Measurements from ENCODE around the gene PPP1R2.

GRCh38 chr3:195306370-195306728 is 35.4 kb upstream of the XXYLT1 start:
- PRO-cap, result no peak

DNA sequence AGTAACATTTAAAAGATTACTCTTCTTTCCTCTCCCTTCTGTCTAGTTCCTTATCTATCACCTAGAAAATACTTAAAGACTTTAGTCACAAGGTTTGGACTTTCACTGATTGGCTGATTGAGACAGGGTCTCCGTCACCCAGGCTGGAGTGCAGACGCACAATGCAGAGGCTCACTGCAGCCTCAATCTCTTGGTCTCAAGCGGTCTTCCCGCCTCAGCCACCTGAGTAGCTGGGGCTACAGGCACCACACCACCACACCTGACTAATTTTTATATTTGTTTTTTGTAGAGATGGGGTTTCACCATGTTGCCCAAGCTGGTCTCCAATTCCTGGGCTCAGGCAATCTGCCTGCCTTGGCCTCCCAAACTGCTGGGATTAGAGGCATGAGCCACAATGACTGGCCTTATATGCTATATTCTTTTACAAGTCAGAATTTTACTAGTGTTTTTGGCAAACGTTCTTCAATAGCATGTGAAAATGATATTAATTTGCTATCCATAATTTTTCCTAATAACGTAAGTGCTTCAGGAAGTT is 44.0 kb upstream of the XXYLT1 start:
- PRO-cap, result no peak

DNA sequence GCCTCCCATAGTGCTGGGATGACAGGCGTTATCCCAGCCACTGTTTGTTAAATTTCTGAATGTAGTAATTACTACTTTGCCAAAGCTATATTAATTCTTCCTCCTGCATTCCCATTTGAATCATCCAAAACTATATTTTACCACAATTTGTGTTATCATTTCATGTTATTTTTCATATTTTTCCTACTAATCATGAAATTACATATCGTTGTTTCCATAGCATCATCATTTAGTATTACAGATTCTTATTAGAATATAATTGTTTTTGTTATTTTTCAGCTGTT is 74.5 kb downstream of the ACAP2 start:
- PRO-cap, result no peak

DNA sequence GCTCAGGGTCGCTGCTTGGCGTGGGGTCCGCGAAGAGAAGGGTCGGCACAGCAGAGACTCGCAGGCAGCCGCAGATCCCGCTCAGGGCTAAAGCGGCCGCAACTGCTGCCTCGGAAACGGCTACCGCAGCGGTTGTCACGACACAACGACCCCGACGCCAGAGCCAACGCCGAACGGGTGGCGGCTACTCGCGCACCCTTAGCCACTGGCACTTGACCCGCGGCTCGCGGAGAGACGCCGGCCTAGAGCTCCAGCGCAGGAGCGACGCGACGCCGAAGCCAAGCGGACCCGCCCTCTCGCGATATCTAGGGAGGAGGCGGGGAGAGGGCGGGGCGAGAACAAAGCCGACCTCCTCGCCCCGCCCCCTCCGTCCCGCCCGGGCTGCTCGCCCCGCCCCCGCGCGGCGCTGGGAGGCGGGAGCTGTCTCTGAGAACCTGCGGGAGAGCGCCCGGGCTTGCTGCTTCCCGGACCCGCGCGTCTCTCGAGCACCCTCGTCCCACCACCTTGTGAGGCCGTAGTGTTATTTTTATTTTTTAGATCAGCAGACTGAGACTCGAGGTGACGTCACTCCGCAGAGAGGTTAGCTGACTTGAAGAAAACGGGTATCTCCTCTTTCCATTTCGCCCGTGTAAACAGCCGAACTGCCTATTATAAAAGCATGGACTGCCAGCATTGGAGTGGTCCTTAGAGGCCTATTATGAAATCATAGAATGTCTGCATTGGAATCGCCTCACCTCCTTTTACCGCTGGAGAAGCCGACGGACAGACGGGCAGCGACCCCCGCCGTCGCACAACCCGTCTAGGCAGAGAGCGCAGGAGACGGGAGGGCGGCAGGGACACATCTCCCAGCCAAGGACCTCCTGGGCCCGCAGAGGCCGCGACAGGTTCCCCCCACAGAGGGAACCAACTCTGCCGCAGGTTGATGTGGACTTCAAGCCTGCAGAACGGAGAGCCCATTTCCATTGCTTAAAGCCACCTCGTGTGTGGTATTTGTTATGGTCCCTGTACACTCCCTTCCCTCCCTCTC is at the start of gene PPP1R2:
Gene PPP1R2 (minus strand): TSS at position 279 of the 1,027 bp plus-strand sequence.
- PRO-cap, result bidirectional peak, plus-strand start at position 429 of the sequence, minus-strand start at position 277 of the sequence

- PRO-cap, result no peak
Observed at GRCh38 chr3:195616124-195616778, 32.5 kb upstream of the APOD start.

DNA sequence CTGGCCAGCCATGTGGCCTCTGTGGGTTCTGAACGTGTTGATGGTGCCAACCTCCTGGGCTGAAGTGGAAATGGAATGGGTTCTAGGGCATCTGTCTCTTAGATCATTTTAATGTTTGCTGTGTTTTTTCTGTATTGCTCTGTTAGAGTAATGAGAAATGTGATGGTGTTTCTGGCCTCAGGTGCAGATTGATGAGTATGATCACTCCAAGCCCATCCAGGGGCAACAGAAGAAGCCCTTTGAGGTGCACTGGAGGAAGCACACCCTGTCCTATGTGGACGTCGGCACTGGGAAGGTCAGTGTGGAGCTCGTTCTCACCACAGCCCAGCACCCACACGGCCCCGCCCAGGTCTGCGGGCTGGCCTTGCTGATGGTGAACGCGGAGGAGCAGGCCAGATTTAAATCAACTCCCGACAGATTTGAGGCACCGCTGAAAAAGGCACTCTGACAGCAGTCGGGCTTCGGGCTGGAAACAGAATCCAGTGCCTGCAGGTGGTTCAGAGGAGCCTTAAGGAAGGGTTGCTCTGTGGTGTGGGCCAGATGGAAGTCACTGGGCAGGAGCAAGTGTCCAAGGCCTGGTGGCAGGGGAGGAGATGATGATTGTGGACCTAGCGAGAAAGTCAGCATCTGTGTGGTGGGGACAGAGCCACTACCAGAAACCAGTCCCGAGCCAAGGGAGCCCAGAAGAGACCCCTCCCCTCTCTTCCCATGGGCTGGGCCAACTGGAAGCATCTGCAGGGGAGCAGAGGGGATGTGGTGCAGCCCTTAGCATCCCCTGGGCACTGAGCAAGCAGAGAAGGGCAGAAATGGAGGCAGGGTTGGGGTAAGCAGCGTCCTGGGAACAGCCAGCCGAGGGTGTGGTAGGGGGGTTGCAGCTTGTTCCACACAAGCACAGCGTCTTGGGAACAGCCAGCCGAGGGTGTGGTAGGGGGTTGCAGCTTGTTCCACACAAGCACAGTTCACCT is 36.9 kb upstream of the MUC20 start:
- PRO-cap, result no peak

DNA sequence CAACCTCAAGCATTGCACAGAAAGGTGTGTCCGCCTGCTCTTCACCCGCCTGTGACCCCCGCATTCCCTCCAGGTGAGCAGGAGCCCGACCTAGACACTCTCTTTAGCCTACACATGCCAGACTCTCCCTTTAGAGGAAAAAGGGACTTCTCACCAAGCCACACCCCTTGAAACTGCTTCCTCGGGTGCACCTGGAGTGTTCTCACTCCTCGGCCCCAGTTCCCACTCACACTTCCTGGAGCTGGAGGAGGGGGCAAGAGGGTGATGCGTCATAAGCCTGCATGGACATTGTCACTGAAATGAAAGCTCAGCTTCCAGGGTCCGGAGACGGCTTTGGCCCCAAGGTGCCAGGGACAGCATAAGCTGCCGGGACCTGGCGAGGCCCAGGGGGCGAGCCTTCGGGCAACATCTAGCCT is 9.7 kb upstream of the MUC4 start:
- PRO-cap, result no peak

DNA sequence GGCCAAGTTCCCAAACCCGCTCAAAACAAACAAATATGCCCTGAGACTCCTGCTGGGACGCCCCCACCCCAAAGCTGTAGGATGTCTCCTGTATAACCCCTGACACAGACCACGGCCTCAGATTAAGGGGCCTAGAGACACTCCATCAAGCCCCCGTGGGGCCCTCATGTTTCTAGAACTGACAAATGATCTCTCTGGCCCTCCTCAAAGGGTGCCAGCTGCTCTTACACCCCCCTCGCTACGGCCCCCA is 15.0 kb downstream of the TNK2 start:
- PRO-cap, result no peak

DNA sequence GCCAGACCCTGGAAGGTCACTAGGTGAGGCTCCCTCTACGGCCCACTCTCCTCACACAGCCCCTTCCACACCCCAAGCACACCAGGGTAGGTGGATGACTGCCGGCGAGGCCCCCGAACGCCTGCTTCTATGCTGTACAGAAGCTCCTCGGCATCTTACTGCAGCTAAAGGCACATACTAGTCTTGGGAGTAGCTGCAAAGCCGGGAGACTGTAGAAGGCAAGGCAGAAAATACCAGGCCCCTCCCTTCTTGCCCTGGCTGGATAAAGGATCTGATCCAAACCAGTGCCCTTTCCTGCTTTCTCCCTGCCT is 12.0 kb downstream of the TNK2 start:
- PRO-cap, result no peak

GRCh38 chr3:195910150-195910737 is 1.9 kb upstream of the TNK2 start:
- PRO-cap, result no peak

- PRO-cap, result no peak
Observed at GRCh38 chr3:195921116-195921723, 12.9 kb upstream of the TNK2 start.

- PRO-cap, result no peak
Observed at GRCh38 chr3:196080401-196080901, 1.4 kb downstream of the TFRC start.

- PRO-cap, result no peak
Observed at GRCh38 chr3:196207784-196208057, 3.5 kb downstream of the ZDHHC19 start.

DNA sequence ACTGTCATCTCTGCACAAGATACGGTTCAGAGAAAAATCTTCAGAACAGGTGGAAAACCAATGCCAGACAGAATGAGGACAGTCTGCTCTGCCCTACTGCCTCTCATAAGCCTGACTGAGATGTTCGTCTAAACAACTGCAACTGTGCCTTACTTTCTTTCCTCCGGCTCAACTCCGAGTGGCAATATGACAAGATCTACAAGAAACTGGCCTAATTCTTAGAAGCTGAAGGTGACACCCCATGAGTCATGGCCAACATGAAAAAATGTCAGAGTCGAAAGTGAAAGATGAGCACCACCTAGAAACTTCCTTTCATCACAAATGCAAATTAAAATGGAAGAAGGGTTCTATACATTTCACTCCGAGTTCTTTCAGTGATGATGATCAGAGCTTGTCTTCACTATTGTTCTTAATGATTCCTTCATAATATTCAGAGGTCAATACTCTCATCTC is 12.9 kb downstream of the PCYT1A start:
- PRO-cap, result no peak

DNA sequence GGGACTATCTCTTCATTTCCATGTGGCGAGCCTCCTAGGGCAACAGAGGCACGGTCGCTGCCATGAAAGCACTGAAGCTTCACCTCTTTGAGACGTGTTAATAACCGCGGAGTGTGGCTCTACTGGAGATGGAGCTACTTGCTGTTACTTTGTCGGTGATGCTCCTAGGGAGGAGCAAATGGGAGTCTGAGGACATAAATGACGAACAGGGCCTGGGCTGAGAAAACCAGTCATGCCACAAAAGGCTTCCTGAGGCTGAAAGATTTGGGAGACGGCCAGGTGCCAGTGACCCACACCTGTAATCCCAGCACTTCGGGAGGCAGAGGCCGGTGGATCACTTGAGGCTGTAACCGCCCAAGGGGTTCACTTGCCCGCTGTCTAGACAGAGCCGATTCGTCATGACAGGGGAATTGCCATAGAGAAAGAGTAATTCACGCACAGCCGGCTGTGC is 4.9 kb upstream of the TM4SF19 start:
- PRO-cap, result no peak

- PRO-cap, result no peak
Observed at GRCh38 chr3:196502822-196503371, 671 bp downstream of the RNF168 start.

DNA sequence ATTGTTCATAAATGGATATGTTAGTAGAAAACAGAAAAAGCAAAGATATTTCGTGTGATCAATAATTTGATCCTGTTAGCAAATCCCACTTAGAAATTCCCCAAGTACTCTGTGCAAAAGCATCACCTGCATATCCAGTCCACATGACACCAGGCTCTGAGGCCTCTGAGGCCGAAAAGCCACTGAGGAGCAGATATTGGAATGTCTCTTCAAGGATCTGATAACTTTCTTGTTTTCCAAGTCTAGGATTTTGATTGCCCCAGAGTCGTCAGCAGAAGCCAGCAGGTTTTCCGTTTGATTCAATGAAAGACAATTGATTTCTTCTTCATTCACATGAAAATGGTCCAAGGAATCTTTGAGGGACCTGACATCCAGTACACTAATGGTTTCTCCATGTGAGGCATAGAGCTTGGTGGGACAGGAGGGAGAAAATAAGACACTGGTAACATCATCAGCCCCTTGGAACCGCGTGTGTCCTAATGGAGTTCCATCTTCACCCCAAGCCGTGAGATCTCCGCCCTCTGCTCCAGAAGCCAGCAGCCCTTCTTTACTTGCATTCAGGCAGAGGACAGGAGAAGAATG is 7.4 kb downstream of the WDR53 start:
- PRO-cap, result no peak

GRCh38 chr3:196609487-196609845 is 30.0 kb upstream of the NRROS start:
- PRO-cap, result no peak

GRCh38 chr3:196641302-196642413 is 2.2 kb downstream of the NRROS start:
- PRO-cap, result no peak

GRCh38 chr3:196662987-196663520 is 23.6 kb downstream of the NRROS start:
- PRO-cap, result no peak